Prostate gland (tissue), 2 donors: ENCODE data around the gene PTGIS.

GRCh38 chr20:49283975-49284142, 6.0 kb upstream of the ZNFX1 start:
- PRO-cap = no peak
- RAMPAGE, long total RNA, 2 experiments = no peak in any of the 2 experiments

GRCh38 chr20:49289939-49290383, 12.1 kb upstream of the ZNFX1 start:
- PRO-cap = no peak
- RAMPAGE, long total RNA, 2 experiments = no peak in any of the 2 experiments

DNA sequence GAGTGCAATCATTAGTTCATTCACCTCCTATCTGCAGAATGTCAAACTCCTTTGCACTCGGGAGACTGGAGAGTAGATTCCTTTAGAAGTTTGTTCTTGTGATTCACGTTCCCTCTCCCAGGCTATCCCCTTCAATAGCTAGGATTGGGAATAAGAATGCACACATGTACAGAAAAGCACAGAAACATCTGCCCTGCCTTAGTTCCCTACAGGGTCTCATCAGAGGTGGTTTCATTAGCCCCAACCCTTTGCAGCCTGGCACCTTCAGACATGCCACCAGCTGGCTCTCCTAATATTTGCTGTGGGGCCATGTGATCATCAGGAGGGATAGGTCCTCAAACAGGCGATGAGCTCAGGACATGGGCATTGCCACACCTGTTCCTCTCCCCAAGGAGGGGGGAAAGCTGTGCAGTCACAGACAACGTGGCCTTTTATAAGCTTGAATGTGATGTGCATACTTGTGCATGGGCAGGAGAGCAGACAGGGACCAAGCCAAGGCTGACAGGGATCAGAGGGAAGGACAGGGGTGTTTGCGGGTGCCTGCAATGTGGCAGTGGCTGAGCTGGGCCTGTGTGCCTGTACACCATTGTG, 78.7 kb upstream of the ZNFX1 start:
- PRO-cap = no peak
- RAMPAGE, long total RNA, 2 experiments = no peak in any of the 2 experiments

DNA sequence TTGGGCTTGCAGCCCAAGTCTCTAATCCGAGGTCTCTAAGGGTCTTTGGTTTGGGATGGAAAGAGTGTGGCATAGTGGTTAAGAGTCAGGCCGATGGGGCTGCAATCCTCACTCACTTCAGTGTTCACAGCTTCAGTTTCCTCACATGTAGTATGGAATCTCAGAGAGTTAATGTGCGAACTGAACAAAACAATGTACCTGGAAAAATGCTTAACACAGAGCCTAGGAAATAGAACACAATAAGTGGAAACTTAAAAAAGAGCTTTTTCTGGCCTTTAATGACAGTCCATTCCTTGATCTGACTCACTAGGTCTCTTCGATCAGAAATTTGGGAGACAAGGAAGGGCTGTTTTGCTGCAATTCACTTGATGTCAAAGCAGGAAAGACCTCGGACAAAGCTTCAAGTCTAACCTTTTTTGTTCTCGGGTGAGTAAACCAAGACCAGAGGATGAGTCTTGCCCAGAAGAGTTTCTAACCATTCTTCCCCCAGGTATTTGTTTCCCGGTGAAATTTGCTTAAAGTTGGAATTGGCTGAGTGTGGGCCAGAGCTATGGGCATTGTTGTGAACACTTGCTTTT, 56.0 kb downstream of the KCNB1 start:
- PRO-cap = no peak
- RAMPAGE, long total RNA, 2 experiments = no peak in any of the 2 experiments

- PRO-cap = no peak
- RAMPAGE, long total RNA, 2 experiments = no peak in any of the 2 experiments
Observed at GRCh38 chr20:49452195-49452642, 30.2 kb downstream of the KCNB1 start.

DNA sequence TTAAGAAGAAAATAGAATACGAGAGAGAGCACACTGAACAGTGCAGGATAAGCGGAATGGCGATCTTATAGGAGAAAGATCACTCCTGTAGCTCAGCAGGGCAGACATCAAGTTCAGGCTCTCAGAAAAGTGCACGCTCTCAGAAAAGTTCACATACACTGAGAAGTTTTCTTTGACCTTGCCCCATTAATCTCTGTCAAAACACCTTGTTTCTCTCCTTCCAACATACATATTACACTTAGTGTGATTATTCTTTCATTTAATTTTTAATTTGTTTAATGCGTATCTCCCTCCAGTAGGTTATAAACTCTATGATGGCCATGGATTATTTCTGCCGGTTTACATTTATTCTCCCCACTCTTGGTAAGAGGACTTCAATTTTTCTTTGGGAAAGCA, 16.2 kb downstream of the KCNB1 start:
- PRO-cap = no peak
- RAMPAGE, long total RNA, 2 experiments = no peak in any of the 2 experiments

- PRO-cap = unidirectional peak, plus-strand start at chr20:49567627
- RAMPAGE, long total RNA, 2 experiments = no peak in any of the 2 experiments
Observed at GRCh38 chr20:49567157-49567794, 661 bp downstream of the PTGIS start.

DNA sequence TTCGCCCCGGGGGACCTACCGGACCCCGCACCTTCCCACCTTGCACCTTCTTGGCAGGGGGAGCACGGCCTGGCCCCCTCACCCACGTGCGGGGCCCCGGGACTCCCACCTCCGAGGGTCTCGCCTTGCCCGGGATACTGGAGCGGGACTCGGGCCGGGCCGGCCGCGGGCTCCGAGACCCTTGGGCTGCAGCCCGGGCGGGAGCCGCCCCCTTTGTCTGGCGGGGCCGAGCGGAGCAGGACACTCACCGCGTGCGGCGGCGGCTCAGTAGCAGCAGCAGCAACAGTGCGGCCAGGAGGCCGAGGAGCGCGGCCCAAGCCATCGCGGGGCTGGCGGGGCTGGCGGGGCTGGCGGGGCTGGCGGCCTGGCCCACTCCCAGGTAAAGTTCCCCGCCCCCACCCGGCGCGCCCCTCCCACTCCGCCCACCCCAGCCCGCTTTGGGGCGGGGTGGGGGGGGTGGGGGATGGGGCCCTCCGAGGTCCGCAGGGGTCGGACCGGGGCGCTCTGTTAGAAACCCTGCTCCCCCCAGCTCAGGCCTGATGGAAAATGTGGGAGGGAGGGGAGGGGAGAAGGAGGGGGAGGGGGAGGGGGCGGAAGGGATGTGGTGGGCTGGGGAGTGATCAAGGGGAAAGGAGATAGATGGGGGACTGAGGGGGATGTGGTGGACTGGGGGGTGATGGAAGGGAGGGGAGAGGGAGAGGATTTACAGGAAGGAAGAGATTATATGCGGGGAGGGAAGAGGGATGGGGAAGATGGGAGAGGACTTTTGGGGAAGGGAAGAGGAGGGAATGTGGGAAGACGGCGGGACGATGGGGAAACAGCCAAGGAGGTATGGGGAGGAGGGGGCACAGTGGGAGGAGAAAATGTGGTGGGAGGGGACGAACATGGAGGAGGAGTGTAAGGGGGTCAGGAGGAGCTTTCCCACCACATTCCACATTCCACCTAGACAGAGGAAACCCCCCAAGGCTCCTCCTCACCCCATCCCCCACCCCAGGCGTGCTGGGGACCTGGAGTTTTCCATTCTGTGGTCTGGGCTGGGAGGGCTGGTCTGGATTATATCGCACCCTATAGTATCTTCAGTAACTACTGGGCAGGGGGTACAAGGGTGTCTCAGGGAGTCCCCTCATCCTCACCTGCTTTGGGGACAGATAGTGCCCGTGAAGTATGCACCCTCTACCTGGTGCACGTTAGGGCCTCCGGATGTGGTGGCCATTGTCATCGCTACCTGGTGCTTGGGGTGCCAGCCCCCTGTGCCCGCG, at the start of gene PTGIS:
Gene PTGIS (minus strand): TSS at position 343 of the 1,259 bp plus-strand sequence.
- PRO-cap = bidirectional peak, plus-strand start at position 476 of the sequence, minus-strand start at position 329 of the sequence
- RAMPAGE, long total RNA, 2 experiments = start-site peak on the minus strand in 1 of 2 experiments, centred at position 313 of the sequence, 106 reads per replicate

- PRO-cap = bidirectional peak, plus-strand start at chr20:49580164, minus-strand start at chr20:49580028
- RAMPAGE, long total RNA, 2 experiments = no peak in any of the 2 experiments
Observed at GRCh38 chr20:49579844-49580581, 12.1 kb upstream of the PTGIS start.

- PRO-cap = no peak
- RAMPAGE, long total RNA, 2 experiments = no peak in any of the 2 experiments
Observed at GRCh38 chr20:49585911-49586275, 18.0 kb upstream of the PTGIS start.

- PRO-cap = no peak
- RAMPAGE, long total RNA, 2 experiments = no peak in any of the 2 experiments
Observed at GRCh38 chr20:49669932-49670242, 43.8 kb downstream of the B4GALT5 start.

DNA sequence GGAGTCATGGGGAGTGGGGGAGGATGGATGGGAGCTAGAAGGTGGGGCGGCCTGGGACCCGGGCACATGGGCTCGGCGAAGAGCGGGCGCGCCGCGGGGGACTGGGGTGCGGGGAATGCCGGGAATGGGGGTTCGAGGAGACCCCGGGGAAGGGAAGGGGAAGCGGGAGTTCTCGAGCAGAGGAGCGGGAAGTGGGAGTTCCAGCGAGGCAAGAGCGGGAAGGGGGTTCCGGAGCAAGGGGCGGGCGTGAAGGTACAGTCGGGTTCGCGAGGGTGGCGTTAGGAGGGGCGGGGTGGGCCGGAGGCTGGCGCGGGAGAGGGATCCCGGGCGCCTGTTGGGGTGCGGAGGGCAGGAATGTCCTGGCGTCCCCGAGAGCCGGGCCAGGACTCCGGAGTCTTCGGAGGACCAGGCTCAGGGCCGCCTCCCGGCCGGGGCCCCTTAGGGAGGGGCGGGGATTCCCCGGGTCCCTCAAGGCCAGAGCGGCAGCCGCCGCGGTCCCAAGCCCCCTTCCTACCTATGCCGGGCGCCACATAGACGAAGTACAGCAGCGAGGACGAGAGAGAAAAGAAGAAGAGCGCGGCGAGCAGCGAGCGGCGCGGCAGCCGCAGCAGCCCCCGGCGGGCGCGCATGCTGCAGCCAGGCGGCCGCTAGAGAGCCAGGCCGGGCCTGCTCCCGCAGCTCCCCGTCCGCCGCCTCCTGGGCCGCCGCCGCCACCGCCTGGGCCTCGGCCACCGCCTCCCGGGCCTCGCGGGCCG, 439 bp downstream of the B4GALT5 start:
- PRO-cap = no peak
- RAMPAGE, long total RNA, 2 experiments = no peak in any of the 2 experiments

- PRO-cap = no peak
- RAMPAGE, long total RNA, 2 experiments = no peak in any of the 2 experiments
Observed at GRCh38 chr20:49823336-49824104, 10.9 kb downstream of the SLC9A8 start.

DNA sequence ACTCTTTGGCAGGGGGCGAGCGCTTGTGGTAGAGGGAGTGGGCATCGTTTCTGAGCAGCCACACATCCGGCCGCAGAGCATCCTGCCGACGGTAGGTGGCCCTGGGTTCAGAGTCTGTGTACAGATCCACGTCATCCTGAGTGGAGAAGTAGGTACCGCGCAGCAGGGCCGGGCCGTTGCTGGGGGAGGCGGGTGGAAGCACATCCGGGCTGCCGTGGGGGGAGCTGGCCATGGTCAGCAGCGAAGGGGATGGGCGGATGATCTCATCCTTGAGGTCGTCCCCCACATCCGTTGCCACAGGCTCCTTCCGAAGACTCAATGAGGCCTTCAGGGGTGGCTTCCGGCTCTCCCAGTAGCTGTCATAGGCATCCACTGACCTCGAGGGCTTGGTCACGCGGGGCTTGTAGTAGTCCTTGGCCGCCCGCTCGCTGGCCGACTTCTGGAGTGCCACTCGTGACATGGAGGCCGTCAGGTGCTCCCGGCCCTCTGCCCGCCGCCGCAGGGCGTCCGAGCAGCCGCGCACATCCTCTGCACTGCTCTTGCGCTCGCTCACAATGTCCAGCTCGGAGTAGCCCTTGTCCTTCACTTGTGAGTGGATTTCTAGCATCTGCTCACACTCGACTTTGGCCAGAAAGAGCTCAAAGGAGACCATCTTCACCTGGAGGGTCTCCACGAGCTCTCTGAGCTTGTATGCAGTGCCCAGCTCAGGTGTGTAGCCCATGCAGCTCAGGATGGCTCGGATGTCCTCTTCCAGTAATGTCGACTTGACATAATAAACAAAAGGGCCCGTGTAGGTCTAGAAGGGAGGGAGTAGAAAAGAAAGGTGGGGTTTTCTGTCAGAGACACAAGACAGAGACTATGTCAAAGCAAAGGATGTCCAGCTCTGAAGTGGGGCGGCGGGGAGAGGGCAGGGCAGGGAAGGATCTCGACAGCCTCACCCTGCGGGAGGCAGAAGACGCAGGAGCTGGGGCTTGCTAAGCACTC, 9.0 kb downstream of the SPATA2 start:
- PRO-cap = no peak
- RAMPAGE, long total RNA, 2 experiments = no peak in any of the 2 experiments

DNA sequence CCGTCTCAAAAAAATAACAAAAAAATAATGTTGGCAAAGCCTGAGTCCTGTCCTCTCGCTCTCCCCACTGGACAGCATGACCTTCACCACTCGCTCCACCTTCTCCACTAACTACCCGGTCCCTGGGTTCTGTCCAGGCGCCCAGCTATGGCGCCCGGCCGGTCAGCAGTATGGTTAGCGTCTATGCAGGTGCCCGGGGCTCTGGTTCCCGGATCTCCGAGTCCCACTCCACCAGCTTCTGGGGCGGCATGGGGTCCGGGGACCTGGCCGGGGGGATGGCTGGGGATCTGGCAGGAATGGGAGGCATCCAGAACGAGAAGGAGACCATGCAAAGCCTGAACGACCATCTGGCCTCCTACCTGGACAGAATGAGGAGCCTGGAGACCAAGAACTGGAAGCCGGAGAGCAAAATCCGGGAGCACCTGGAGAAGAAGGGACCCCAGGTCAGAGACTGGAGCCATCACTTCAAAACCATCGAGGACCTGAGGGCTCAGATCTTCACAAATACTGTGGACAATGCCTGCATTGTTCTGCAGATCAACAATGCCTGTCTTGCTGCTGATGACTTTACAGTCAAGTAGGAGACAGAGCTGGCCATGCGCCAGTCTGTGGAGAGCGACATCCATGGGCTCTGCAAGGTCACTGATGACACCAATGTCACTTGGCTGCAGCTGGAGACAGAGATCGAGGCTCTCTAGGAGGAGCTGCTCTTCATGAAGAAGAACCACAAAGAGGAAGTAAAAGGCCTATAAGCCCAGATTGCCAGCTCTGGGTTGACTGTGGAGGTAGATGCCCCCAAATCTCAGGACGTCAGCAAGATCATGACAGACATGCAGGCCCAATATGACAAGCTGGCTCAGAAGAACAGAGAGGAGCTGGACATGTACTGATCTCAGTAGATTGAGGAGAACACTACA, 20.7 kb downstream of the RNF114 start:
- PRO-cap = no peak
- RAMPAGE, long total RNA, 2 experiments = no peak in any of the 2 experiments

DNA sequence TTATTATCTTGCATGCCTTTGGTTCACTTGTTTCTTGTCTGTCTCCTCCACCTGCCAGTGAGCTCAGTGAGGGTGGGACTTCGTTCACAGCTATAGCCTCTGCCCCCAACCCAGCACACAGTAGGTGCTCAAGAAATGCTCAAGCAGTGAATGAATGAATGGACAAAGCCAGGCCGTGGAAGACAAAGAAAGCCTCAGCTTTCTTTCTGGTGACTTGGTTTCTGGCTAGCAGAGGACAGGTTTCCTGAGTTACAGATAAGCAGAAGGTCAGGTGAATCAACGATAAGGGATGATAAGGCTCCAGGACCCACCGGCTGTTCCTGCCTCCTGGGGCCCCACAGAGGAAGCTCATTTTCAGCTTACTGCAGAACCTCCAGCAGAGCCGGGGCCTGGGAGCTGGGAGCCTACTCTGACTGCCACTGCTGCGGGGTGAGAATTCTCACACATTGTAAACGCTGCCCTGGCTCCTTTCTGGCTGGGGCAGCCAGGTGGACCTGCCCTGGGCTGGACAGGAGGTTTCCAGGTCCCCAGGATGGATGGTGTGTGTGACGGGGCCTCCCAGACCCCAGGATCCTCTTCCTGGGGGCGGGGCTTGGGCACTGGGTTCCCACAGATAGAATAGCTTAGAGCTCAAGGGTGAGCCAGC, 29.8 kb downstream of the SNAI1 start:
- PRO-cap = no peak
- RAMPAGE, long total RNA, 2 experiments = no peak in any of the 2 experiments

- PRO-cap = no peak
- RAMPAGE, long total RNA, 2 experiments = no peak in any of the 2 experiments
Observed at GRCh38 chr20:50029763-50030574, 47.2 kb downstream of the SNAI1 start.

GRCh38 chr20:50109990-50110946, 2.7 kb downstream of the UBE2V1 start:
- PRO-cap = no peak
- RAMPAGE, long total RNA, 2 experiments = no peak in any of the 2 experiments

DNA sequence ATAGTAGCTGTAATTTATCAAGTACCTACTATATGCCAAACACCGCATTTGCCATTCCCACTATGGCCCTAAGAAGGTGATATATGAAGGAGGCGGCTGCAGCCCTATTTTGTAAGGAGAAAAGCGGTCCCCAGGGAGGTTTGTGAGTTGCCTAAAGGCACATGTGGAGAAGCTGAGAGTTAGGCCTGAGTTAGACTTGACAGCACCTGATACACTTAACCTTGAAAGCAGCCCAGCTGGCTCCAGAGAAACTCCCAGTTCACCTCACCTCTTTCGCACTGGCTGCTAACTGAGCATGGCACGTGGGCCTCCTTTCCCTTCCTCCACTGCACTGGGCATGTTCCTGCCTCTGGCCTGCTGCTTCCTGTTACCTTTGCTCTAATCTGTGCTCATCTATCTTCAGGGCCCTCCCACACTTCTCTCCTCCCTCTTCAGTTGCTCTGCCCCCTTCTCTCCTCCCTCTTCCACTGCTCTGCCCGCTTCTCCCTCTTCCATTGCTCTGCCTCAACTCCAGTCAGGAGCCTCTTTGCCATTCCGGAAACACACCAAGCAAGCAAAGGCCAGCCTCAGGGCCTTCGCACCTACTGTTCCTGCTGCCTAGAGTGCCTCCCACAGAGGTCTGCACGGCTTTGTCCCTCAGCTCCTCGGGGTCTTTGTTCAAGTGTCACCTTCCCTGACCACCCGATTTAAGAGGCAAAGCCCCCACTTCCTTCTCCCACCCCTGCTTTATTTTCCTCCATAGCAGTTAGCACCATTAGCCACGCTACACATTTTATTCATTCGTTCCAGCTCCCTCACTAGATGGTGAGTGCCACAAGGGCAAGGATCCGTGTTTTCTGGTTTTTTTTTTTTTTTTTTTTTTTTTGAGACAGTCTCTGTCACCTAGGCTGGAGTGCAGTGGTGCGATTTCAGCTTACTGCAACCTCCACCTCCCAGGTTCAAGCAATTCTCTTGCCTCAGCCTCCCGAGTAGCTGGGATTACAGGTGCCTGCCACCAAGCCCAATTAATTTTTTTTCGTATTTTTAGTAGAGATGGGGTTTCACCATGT, 13.9 kb upstream of the UBE2V1 start:
- PRO-cap = no peak
- RAMPAGE, long total RNA, 2 experiments = no peak in any of the 2 experiments

GRCh38 chr20:50146519-50147902, 6.5 kb downstream of the PEDS1 start:
- PRO-cap = bidirectional peak, plus-strand start at chr20:50147144, minus-strand start at chr20:50147052
- RAMPAGE, long total RNA, 2 experiments = no peak in any of the 2 experiments